ENCODE measurements around the genes PDS5A, RHOH and LIMCH1.

DNA sequence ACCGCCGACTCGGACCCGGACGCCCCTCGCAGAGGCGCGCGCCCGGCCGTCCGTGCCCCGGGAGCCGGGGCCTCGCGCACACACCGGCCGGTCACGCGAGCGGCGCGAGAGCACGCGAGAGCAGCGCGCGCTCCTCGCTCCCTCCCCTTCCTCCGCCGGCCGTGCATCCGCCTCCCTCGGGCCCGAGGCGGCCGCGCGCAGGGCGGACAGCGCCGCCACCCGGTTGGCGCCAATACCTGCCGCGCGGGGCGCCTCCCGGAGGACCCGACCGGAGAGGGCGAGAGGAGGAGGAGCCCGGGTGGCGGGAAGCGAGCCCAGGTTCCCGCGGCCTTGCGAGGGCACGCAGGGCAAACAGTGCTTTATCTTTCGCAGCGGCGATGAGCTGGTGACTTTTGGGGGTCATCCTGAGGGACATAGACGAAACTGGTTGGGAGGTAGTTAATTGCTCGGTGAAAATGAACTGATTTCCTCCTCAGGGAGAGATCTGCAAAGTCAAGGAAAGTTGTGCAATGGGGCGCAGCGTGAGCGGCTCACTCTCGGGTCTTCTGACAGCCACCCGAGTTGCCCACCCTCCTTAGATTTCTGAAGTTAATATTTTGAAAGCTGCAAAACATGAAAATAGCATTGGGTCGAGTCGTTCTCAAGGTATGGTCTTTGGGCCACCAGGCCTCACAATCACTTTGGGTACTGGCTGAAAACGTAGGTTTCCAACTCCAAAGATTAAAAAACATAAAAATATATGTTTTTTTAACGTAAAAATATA lies at the start of gene PDS5A:
PDS5A (minus strand) TSS at position 116 of the 763 bp plus-strand sequence.
- PRO-cap = bidirectional peak, plus-strand start at position 280 of the sequence, minus-strand start at position 68 of the sequence
- RAMPAGE, long total RNA, 4 experiments = no peak in any of the 4 experiments

DNA sequence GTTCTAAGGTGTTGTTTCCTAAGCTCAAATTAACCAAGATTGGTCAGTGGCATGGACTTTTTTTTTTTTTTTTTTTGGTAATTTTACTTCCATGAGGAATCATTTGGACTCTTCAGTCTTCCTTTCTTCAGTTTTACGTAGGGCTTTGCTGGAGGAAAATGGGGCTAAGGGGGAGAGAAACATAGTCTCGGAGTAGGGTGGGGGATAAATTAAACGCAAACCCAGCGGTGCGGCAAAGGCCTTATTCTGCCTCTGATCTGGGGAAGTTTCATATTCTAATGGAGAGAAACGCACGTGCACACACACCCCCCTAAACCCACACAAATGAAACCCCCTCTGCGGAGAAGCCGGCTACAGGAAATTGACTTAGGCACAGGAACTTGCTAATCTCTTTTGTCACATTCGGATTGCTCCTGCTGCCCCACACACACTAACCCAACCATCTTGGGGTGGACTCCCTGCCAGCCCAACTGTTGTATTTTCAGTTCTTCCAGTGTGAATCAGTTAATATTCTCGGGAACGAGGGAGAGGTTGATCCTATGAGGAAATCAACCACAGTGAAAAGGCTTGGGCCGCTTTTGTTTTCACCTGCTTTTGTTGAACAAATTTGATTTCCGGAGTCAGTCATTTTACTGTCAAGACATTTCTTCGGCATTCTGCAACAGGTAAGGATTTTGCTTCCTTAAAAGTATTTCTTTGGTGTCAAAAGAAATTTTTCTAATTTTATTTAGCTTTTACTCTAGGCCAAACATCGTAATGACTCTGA lies at the start of gene RHOH:
RHOH (plus strand) TSS at position 396 of the 766 bp plus-strand sequence.
- PRO-cap = bidirectional peak, plus-strand start at position 396 of the sequence, minus-strand start at position 368 of the sequence
- RAMPAGE, long total RNA, 4 experiments = start-site peak on the plus strand in 3 of 4 experiments, centred at positions 375 to 406 of the sequence, 5 to 21 reads per replicate

GRCh38 chr4:40211402-40211764 lies 14.6 kb downstream of the RHOH start:
- PRO-cap = no peak
- RAMPAGE, long total RNA, 4 experiments = no peak in any of the 4 experiments

DNA sequence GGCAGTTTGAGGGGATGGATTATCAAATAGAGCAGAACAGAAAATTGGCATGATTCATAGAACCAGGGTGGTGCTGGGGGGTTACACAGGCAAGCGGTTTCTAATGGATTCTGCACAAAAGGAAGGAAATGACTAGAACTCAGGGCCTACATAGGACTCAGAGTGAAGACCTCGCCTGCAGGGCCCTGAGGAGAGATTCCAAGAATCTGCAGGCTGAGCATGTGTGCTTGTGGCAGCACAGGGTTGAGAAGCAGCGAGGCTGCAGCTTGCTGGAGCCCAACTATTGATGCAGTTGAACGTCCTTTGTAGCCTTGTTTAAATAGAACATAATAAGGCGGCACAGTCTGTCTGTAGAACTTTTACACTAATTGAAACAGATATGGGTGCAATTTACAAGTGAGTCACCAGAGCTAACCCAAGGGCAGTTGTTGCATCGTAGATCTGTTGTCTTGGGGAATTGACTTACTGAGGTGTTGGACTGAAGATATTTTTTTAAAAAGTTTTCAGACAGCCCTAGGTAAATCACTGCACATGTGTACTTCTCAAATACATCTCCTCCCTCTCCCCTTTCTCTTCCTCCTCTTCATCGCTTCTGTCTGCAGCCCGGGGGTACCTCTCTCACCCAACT lies 58.2 kb downstream of the RHOH start:
- PRO-cap = no peak
- RAMPAGE, long total RNA, 4 experiments = no peak in any of the 4 experiments

DNA sequence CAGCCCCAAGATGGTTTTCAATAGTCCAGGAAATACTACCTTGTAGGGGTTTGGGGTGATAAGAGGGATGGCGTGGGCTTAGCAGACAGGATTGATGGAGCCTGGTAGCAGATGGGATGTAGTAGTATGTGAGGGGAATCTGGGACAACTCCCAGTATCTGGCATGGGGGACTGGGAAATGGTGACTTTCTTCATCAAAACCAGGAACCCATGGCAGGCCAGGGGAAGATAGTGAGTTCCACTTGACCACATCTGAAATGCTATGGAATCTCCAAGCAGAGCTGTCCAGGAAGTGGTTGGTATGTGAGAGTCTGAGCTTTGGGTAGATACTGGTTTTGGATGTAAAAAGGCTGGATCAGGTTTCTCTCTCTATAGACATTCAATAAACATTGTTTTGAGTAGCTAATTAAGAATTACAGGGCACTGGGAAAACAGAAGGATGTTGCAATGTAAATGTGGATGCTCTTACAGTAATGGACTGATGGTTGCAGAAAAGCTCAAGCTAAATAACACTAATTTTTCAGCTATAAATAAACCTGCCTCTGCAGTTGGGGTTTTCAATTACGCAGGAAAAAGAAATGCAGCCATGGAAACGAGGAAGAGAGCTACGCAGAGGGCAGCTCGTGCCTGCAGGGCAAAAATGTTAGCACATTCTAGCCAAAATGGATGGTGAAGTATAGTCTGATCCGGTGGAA lies 13.5 kb upstream of the CHRNA9 start:
- PRO-cap = no peak
- RAMPAGE, long total RNA, 4 experiments = no peak in any of the 4 experiments

- PRO-cap = no peak
- RAMPAGE, long total RNA, 4 experiments = no peak in any of the 4 experiments
These were observed 522 bp upstream of the CHRNA9 start for GRCh38 chr4:40334548-40335073.

GRCh38 chr4:40349723-40350302 lies 14.7 kb downstream of the CHRNA9 start:
- PRO-cap = unidirectional peak, minus-strand start at chr4:40349973
- RAMPAGE, long total RNA, 4 experiments = no peak in any of the 4 experiments

- PRO-cap = bidirectional peak, plus-strand start at chr4:40474266, minus-strand start at chr4:40473988
- RAMPAGE, long total RNA, 4 experiments = no peak in any of the 4 experiments
These were observed 138.9 kb downstream of the CHRNA9 start for GRCh38 chr4:40473865-40474592.

DNA sequence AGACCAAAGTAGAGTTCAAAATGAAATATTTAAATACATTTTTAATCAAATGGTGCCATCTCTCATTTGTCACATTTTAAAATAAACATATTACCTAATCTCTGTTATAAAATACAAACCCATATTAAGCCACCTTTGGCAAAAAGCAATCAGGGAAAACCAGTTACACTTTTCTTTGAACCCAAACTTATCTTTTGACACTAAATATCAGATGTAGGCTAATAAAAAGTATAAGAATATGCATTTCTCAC lies 139.4 kb downstream of the CHRNA9 start:
- PRO-cap = no peak
- RAMPAGE, long total RNA, 4 experiments = no peak in any of the 4 experiments

- PRO-cap = no peak
- RAMPAGE, long total RNA, 4 experiments = no peak in any of the 4 experiments
These were observed 39.4 kb downstream of the RBM47 start for GRCh38 chr4:40590409-40590608.

DNA sequence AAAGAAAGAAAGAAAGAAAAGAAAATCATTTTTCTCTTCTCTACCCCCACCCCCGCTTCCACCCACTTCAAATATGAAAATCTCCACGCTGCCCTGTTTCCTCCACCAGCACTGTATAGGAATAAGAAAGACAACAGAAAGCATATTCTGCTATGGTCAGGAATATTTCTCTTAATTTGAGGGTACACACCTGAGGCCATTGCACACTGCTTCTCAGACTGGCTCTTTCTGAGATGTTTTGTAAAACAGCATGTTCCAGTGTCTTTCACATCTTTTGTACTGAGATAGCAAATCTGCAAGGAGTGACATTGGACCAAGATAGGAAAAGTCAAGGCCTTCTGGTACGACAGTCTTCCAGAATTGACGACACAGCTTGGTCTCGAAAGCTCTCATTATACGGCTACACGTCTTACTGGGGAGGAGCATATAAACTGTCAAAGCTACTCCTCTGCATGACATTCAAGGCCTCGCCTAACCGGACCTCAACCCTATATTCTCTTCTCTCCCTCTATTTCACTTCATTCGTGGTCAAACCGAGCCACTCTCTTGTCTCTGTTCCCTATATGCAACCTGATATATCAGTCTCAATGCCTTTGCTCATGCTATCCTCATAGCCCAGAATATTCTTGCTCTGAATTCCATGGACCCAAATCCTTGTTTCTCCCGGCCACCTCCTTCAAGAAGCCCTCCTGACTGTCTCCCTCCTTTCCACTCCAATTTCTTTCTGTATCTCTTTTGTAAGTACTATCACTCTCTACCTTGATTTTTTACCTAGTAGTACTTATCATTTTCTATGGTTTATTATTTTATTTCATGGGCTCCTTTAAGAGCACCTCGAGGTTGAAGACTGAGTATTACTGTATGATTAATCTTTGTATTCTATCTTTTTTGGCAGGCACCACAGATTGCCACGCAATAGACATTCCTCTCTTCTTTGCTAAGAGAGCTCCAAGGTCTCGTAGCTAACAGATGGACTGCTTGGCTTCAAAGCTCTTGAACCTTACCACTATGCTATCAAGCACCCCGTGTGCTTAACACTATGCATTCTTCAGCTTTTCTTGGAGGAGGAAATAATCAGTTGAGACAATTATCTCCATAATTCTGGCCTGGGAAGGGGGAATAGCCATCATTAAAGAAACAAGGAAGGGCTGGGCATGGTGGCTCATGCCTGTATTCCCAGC lies 35.2 kb downstream of the RBM47 start:
- PRO-cap = no peak
- RAMPAGE, long total RNA, 4 experiments = no peak in any of the 4 experiments

GRCh38 chr4:40628910-40629226 lies 796 bp downstream of the RBM47 start:
- PRO-cap = bidirectional peak, plus-strand start at chr4:40629155, minus-strand start at chr4:40629045
- RAMPAGE, long total RNA, 4 experiments = no peak in any of the 4 experiments

- PRO-cap = bidirectional peak, plus-strand start at chr4:40751208, minus-strand start at chr4:40750936
- RAMPAGE, long total RNA, 4 experiments = no peak in any of the 4 experiments
These were observed 1.2 kb downstream of the NSUN7 start for GRCh38 chr4:40750849-40751368.

DNA sequence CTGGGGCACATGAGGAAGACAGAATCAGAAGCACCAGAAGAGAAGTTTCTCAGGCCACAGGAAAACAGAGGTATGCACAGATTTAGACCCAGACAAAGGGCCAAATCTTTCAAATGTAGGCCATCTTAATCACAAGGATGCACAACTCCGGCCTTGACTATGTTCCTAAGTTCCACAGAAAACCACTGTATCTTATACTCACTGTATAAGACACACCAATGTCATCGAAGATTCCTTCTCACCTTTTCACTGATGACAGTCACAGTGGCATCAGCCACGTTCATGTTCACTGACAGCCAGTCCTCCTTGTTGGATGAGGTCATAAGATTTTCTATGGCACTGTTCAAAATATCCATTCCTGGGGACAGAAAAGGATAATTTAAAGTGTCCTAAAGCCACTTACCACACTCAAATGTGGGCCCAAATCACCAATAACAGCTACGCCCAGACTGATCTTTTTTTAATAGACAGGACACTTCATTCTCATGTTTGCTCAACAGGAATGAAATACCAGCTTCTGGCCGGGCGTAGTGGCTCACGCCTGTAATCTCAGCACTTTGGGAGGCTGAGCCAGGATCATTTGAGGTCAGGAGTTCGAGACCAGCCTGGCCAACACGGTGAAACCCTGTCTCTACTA lies 73.8 kb downstream of the NSUN7 start:
- PRO-cap = no peak
- RAMPAGE, long total RNA, 4 experiments = no peak in any of the 4 experiments

GRCh38 chr4:41146644-41147479 lies 67.5 kb downstream of the APBB2 start:
- PRO-cap = no peak
- RAMPAGE, long total RNA, 4 experiments = no peak in any of the 4 experiments

DNA sequence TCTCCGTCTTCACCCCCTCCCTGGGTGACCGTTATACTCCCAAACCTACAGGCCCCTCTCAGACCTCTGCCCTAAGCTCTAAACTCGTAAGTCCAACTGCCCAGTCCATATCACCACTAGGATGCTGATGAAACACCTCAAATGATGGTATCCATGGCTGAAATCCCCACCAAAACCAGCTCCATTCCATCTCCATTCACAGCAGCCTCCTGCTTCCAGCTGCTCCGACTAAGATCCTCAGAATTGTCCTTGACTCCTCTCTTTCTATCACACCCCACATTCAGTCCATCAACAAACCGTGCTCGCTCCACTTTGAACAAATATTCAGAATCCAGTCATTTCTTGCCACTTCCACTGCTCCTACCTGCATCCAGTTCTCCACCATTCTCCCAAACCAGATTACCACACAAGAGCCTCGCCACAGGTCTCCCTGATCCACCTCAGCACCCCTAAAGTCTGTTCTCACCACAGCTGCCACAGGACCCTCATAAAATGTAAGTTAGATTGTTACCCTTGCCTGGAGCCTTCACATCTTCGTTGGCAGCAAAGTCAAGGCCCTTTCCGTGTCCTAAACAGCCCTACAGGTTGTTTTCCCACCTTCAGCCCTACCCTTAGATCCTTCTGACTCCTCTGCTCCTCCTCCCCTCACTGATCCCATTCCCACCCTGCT lies 19.1 kb downstream of the APBB2 start:
- PRO-cap = no peak
- RAMPAGE, long total RNA, 4 experiments = start-site peak on the minus strand in 1 of 4 experiments, centred at position 242 of the sequence, 5 reads per replicate

DNA sequence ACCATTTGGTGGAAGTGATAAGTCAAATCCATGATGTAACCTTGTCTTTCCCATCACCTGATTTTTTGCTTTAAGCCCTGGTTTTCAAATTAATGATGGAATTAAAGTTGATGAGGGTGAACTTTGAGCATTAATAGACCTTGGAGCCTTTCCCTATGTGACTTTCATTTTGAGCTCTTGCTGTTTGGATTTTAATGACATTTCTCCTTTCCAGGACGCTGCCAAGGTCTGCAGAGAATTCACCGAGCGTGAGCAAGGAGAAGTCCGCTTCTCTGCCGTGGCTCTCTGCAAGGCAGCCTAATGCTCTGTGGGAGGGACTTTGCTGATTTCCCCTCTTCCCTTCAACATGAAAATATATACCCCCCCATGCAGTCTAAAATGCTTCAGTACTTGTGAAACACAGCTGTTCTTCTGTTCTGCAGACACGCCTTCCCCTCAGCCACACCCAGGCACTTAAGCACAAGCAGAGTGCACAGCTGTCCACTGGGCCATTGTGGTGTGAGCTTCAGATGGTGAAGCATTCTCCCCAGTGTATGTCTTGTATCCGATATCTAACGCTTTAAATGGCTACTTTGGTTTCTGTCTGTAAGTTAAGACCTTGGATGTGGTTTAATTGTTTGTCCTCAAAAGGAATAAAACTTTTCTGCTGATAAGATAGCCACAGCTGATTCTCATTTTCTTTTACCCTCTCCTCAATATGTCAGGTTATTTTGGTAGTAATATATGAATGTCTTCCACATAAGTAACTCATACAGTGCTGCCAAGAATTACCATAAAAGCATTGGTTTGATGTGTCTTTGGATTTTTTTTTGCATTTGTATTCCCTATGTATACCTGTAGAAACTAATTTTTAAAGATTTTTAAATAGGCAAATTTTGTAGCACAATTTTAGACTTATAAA lies 11.3 kb downstream of the UCHL1 start:
- PRO-cap = no peak
- RAMPAGE, long total RNA, 4 experiments = no peak in any of the 4 experiments

DNA sequence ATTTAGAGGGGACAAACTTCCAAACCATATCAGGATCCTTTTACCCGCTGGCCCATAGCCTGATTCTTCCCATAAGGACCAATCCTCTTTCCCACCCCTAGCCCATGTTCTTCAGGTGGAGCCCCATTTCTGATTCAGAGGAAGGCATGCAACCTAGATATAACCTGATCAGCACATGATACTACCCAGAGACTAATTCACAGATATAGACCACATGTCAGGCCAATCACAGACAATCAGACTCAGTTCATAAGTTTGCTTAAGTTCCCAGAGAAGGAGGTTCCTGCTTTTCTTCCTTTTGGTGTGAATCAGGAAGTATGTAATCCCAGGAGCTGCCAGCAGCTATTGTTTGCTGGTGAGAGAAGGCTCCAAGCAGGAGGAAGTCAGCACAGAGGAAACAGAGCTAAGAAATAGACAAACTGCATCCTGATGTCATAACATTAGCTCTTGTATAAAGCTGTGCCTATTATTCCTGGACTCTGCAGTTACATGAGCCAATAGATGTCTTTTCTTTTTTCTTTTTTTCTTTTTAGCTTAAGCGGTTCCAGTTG lies 50.8 kb downstream of the UCHL1 start:
- PRO-cap = no peak
- RAMPAGE, long total RNA, 4 experiments = no peak in any of the 4 experiments

DNA sequence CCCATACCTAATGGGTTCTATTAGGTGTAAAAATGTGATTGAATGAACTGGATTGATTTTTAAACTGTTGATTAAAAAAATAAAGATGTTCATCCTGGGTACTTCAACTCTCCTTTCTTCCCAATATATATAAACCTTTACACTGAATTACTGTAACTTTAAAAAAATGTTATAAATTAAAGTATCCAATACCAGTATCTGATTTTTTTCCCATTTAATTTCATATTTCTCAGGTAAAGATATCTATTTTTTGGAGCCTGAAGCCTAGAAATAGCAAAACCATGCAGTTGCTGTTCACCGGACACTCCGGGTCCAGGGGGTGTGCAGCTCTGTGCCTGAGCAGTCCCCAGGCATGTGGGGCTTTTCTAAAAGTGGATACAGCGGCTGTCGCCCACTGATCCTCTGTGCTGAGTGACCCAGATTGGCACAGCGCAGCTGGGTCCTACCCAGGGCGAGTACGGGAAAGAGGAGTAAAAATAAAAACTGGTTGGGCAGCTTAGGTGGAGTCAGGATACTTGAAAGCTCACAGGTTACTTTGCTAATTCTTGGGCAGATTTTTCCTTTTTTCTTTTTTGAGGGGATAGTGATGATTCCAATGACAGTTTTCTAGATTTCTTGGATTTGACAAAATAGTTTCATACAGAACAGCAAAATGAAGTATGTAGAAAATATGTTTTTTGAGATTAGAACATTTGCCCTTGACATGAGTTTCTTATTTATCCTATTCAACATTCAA lies 118.8 kb downstream of the UCHL1 start:
- PRO-cap = no peak
- RAMPAGE, long total RNA, 4 experiments = no peak in any of the 4 experiments

GRCh38 chr4:41537826-41538641 lies at the start of gene LIMCH1:
Gene LIMCH1 (plus strand): TSS chr4:41538157.
- PRO-cap = bidirectional peak, plus-strand start at chr4:41538304, minus-strand start at chr4:41538048
- RAMPAGE, long total RNA, 4 experiments = start-site peak on the plus strand in 2 of 4 experiments, at chr4:41538089-41538318 at its widest, 8 to 22 reads per replicate